Gastrocnemius medialis (tissue), 3 donors: ENCODE measurements around a stretch of chr10.

- PRO-cap = no peak
- RAMPAGE, long total RNA, 3 experiments = no peak in any of the 3 experiments
Measured at GRCh38 chr10:96529982-96530970, 16.6 kb upstream of the TLL2 start.

DNA sequence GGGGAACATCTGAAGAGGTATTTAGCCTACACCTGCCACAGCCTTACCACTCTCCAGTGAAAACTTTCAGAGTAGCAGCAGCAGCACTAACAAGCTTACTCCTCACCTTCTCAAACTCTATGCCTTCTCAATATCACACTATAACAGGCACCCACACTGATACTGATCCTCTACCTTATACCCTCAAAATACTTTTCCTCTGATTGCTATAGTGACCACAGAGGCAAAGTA, 35.2 kb upstream of the TLL2 start:
- PRO-cap = no peak
- RAMPAGE, long total RNA, 3 experiments = no peak in any of the 3 experiments

GRCh38 chr10:96557084-96557998, 29.5 kb downstream of the TM9SF3 start:
- PRO-cap = no peak
- RAMPAGE, long total RNA, 3 experiments = no peak in any of the 3 experiments

- PRO-cap = no peak
- RAMPAGE, long total RNA, 3 experiments = no peak in any of the 3 experiments
Measured at GRCh38 chr10:96565071-96565728, 21.6 kb downstream of the TM9SF3 start.

- PRO-cap = no peak
- RAMPAGE, long total RNA, 3 experiments = no peak in any of the 3 experiments
Measured at GRCh38 chr10:96585375-96585921, 1.4 kb downstream of the TM9SF3 start.

GRCh38 chr10:96588031-96588490, 1.2 kb upstream of the TM9SF3 start:
- PRO-cap = no peak
- RAMPAGE, long total RNA, 3 experiments = no peak in any of the 3 experiments

GRCh38 chr10:96750071-96750803, 29.9 kb upstream of the PIK3AP1 start:
- PRO-cap = no peak
- RAMPAGE, long total RNA, 3 experiments = start-site peak on the plus strand in 2 of 3 experiments, at chr10:96750277-96750287 at its widest, 26 to 83 reads per replicate

GRCh38 chr10:96872070-96872887, 40.2 kb downstream of the LCOR start:
- PRO-cap = no peak
- RAMPAGE, long total RNA, 3 experiments = no peak in any of the 3 experiments

- PRO-cap = no peak
- RAMPAGE, long total RNA, 3 experiments = no peak in any of the 3 experiments
Measured at GRCh38 chr10:96936631-96937190, 104.6 kb downstream of the LCOR start.

- PRO-cap = no peak
- RAMPAGE, long total RNA, 3 experiments = no peak in any of the 3 experiments
Measured at GRCh38 chr10:97151125-97151404, 34.7 kb downstream of the SLIT1 start.

GRCh38 chr10:97332902-97334099, 1.2 kb downstream of the FRAT2 start:
- PRO-cap = unidirectional peak, minus-strand start at chr10:97333816
- RAMPAGE, long total RNA, 3 experiments = no peak in any of the 3 experiments

GRCh38 chr10:97432208-97432730, 6.3 kb downstream of the PGAM1 start:
- PRO-cap = no peak
- RAMPAGE, long total RNA, 3 experiments = no peak in any of the 3 experiments

DNA sequence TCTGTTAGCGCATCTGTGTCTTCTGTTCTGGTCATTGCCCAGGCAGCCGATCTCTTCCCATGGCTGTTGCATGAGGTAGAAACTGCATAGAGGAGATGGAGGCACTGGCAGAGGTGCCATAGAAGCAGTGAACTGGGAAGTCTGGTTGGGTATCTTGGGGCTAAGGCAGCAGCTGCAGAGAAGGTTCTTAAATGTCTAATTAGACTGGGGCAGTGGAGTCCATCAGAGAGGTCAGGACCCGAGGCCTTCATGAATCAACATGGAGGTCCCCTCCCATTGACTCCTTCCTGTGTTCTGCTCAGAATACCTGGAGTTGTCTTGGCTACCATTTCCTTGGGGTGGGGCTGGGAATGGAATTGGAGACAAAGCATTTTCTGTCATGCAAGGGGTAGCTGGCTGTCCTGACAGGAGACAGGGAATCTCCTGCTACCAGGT, 4.6 kb downstream of the ZDHHC16 start:
- PRO-cap = no peak
- RAMPAGE, long total RNA, 3 experiments = no peak in any of the 3 experiments

GRCh38 chr10:97451452-97452362, 5.7 kb downstream of the ZDHHC16 start:
- PRO-cap = no peak
- RAMPAGE, long total RNA, 3 experiments = no peak in any of the 3 experiments

DNA sequence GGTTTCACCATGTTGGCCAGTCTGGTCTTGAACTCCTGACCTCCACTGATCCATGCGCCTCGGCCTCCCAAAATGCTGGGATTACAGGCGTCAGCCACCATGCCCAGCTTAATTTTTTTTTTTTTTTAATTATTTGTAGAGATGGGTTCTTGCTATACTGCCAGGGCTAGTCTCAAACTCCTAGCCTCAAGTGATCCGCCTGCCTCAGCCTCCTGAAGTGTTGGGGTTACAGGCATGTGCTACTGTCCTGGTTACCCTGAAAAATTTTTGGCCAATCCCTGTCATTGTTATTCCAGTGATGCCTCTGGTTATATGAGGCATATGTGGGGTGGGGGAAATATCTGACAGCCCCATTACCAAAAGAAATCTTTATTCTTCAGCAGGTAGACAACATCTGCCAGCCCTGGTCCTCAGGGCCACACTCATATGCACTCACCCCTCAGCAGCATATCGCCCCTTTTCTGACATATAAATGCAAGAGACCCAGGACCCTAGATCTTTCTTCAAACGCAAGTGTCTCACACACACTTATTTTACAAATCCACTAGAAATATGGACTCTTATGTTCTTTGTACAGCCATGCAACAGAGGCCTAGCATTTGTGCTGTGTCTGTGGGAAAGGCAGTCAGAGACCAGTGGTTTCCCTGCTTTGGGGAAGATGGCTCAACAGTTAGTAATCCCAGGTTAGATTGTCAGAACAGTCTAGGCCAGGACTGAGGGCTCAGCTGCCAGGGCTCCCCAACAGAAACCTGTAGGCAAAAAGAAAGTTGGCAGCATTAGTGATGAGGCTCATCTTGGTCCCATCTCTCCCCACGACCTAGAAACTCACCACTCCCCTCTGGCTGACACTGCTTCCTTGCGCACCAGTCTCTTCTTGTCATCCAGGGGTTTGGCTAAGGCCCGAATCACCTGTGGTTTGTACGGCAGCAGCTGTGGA, 12.3 kb downstream of the ZDHHC16 start:
- PRO-cap = no peak
- RAMPAGE, long total RNA, 3 experiments = no peak in any of the 3 experiments

DNA sequence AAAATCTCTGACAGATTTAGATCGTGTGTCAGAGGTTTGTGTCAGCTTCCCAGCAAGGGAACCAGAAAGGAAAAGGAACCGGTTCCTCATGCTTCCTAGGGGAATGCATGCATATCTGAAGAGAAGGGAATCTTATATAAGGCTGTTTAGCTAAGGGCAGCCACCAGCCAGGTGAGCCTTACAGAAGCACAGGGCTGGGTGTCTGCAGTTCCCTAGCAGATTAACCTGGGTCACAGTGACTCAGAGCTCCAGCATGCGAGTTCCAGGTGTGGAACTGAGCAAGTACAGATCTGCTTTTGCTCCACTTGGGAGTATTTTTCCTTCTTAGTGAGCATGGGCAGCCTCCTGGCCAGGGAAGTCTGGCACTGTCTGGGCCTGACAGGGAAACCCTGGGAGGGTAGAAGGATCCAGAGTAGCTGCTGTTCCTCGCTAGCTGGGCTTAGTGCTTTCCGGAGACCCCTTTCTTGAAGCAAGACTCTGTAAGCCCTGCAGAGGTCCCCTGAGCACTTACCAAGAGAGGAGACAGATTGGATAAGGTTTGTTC, 906 bp upstream of the ANKRD2 start:
- PRO-cap = no peak
- RAMPAGE, long total RNA, 3 experiments = no peak in any of the 3 experiments

DNA sequence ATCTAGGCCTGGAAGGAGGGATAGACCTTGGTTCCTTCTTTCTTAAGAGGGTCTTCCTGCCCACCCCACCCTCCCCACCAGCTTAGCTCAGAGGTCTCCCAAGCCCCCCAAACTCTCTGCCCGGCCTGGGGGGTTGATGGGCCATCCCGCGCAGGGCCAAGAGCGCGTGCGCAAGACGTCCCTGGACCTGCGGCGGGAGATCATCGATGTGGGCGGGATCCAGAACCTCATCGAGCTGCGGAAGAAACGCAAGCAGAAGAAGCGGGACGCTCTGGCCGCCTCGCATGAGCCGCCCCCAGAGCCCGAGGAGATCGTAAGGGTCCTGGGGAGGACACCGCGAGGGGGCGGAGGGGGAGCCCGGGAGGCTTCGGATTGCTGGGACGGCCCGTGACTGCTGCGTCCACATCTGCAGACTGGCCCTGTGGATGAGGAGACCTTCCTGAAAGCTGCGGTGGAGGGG, 5.5 kb downstream of the ANKRD2 start:
- PRO-cap = no peak
- RAMPAGE, long total RNA, 3 experiments = no peak in any of the 3 experiments

DNA sequence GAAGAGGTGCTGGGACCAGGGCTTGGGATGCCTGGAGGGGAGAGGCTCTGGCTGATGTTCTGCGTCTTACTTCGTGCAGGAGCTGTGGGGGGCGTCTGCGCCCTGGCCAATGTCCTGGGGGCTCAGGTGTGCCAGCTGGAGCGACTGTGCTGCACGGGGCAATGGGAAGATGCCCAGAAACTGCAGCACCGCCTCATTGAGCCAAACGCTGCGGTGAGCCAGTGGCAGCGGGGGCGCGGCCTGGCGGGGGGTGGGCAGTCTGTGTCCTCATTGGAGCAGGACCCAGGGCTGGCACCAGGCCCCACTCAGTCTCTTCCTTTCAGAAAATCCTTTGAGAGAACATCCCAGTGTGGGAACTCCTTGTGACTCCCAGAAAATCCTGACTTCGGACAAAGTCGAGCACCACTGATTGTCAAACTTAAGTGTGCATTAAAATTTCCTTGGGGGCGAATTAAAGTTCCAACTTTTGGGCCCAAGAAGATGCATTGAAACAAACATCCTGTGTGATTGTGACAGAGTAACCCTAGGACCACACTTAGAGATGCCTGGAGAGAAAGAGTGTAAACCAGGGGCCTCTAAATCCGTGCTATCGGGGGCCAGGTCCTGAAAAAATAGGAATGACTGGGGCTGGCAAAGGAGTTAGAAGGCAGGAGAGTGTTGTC, 12.4 kb downstream of the C10orf62 start:
- PRO-cap = no peak
- RAMPAGE, long total RNA, 3 experiments = no peak in any of the 3 experiments

DNA sequence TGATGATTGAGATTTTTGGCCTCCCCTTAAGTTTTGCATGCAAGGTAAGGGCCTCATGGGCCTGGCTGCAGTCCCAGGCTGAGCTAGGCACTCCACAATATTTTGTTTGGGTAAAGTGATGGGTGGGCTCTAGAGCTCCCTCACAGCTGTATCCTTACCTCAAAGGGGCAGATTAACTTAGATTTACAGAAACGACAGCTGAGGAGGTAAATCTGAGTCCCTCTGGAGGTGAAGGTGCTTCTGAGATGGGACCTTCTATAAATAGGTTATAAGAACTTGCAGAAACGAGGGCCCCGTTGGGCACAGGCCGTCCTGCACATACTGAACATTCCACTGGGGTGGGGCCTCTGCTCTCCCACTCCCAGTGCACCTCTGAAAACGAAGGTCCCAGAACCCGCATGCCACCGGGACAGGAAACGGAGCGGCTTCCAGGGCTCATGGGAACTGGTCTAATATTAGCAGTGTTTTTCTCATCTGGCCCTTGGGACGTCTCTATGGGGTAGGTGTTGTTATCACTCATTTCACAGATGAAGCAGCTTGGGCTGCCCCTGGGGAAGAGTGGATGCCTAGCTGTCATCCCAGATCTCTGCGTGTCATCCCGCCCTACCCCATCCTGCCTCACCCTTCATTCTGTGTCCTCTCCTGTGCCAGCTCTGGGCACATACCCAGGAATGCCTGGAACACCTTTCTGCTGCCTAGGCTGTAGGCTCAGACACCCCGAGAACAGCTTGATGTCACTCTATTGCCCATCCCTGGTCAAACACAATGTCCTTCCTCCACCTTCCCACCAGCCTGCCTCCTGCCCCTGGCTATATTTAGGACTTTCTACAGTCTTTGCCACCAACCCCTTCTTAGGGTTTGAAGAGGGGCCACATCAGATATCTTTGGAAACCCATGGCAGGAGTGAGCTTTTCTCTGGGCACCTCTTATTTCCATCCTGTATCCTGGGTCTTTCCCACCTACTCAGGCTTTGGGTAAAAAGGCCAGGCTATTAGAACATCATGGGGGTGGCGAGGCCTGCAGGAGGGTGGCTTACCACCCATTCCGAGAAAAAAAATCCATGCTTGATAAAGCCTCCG, 19.7 kb downstream of the C10orf62 start:
- PRO-cap = no peak
- RAMPAGE, long total RNA, 3 experiments = no peak in any of the 3 experiments

DNA sequence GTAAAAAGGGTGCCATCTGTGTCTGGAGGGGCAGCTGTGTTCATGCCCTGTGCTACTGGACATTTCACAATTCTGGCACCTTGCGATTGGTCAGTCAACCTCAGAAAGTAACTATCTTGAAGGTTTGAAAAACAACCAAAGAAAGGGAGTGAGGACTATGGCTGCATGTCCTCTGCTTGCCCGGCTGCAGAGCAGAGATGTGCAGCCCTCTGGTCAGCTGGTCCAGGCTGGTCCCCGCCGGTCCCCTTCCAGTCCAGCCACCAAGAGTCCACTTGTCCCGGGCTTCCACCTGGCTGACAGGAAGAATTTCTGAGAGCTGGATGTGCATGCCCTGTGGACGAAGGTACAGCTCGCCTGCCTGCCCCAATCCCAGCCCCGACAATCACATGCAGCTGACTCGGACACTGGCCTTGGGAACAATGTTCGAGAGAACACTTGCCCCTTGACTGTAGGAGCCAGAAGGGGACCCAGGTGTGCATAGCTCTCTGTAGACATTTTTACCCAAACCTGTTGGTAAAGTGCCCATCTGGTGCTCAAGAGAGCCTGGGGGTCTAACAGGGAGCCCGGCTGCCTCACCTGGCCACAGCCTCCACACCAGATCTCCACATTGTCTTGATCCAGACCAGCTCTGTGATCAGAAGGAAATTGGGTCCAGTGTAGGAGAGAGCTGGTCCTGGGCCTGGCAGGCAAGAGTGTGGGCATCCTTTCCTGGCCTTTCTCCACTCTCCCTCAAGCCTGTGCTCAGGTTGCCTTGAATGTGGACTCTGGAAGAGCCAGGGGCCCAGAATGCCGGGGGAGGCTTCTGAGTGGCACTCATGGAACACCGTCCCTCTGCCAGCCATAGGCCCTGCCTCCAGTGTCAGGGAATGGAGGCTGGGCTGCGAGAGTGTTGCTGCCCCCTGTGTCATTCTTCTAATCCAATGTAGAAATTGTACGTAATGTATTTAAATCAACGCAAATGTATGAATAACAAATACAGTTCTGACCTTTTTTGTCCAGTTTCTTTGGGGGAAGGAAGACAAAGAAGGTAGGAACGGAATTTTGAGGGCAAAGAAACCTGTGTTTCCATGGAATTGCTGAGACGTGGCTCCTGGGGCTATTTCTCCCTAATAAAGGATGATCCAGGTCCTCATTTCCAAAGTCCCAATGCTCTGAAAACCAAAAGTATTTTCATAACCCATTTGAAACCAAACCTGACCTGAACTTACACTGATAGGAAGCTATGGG, 11.6 kb downstream of the AVPI1 start:
- PRO-cap = no peak
- RAMPAGE, long total RNA, 3 experiments = no peak in any of the 3 experiments